A172 (cell line): ENCODE measurements around a stretch of chr3.

- RAMPAGE, long total RNA = no peak
Observed at GRCh38 chr3:70067925-70068551, 244.4 kb downstream of the MDFIC2 start.

- RAMPAGE, long total RNA = no peak
Observed at GRCh38 chr3:70811761-70812374, 499.4 kb upstream of the MDFIC2 start.

GRCh38 chr3:70956061-70956541 is 627.4 kb downstream of the FOXP1 start:
- RAMPAGE, long total RNA = no peak

GRCh38 chr3:70981504-70982137 is 601.9 kb downstream of the FOXP1 start:
- RAMPAGE, long total RNA = no peak

GRCh38 chr3:71010499-71011220 is 572.9 kb downstream of the FOXP1 start:
- RAMPAGE, long total RNA = no peak

- RAMPAGE, long total RNA = no peak
Observed at GRCh38 chr3:71047996-71048299, 535.6 kb downstream of the FOXP1 start.

DNA sequence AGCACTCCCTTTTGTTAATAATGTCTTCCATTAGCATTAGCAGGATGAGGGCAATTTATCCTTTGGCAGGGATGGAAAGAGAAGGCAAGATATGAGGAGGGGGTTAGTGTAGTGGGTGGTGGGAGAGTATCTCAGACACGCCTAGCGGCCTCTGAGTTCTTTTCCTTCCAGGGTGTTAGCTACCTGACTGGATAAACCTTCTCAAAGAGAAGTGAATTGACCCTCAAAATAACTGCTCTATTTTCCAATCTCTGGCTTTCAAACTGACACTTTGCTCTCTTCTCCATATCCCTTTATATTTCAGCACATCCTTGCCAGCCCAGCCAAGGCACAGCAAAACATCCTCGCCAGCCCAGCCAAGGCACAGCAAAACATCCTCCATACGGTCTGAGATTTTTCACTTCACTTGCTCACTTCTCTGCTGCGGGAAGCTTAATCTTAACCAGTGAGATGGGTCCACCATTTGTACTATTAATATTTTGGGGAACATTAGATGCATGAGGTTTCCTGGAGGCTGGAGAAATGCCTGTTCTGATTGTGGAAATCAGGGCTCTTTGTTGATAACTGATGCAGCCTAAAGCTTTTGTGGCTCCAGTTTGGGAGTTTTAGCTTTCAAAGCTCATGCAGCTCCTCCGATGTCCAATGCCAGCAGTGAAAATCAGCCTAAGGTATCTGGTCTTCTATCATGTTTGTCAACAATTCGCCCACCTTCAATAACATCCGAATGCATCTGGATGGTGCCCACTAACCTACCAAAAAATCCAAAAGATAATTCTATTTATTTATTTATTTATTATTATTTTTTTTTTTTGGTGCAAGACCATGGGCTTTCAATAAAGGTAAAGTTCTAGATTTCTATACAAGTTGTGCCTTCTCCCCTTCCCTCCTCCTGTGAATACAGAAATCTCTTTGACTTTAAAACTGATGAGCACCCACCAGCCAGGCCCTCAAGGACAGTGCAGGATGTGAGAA is 446.2 kb downstream of the FOXP1 start:
- RAMPAGE, long total RNA = no peak

- RAMPAGE, long total RNA = no peak
Observed at GRCh38 chr3:71219012-71219814, 364.3 kb downstream of the FOXP1 start.

GRCh38 chr3:71299129-71299759 is 284.3 kb downstream of the FOXP1 start:
- RAMPAGE, long total RNA = no peak

DNA sequence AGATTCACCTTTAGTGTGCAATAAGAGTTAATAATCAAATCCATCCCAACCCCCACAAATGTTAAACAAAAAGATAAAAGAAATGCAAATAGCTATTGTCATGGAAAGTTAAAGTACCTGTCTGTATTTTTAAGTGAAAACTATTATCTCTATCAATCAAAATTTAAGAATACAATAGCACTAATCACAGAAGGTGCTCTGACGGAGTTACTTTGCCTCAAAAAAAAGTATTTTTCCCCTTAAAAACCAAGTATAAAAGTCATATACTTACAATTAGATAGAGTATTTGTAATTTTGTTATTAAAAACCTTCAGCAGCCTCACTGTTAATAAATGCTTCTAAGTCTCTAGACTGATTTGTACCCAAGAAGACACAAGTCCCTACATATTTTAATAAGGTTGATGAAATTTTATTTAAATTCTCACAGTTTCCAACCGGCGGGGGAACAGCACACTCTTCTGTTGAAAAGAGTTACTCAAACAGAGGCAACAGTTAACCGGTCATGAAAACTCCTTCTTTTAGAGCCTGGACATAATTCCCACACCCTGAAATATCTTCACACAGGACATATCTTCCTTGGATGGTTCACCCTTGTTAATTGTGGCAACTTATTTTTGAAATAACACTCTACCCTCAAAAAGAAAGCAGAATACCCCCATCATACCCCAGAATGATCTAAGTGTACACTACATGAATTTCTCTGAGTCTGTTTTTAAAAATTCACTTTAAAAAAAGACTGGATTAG is 278.9 kb downstream of the FOXP1 start:
- RAMPAGE, long total RNA = no peak

- RAMPAGE, long total RNA = no peak
Observed at GRCh38 chr3:71416703-71417451, 166.7 kb downstream of the FOXP1 start.

DNA sequence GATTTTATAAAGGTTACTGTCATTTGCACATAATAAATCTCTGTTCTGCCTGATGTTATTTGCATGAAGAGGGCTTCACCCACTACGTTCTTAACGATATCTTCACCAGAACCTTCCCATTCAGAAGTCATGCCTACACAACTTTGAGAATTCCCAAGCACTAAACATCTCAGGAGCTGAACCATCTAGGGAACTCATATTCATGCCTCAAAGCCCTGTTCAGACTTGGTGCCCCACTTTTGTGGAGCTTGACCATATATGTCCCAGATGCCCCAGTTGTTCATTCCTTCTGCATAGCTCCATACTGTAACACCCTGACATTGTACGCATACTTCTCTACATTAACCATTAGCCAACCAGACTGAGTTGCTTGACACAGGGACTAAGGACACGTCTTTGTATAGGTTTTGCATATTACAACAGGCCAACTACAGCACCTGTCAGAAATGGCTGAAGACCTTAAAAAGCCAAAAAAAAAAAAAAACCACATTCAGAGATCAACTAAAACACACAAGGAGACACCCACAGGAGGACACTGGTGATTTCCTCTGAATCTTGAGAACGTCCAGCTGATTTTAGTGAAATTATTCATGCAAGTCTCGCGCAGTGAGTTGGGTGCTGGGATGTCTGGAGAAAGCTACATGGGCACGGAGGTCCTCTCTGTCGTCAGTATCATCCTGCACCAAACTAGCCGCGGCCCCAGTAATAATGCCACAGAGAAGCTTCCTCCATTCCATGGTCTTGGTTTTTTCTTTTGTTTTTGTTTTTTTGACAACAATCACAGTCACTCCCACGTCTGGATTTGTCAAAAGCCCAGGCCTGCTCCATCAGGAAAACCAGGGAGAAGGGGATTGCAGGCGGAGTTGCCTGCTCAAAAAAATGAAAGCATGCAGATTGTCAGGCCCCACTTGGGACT is 141.4 kb downstream of the FOXP1 start:
- RAMPAGE, long total RNA = no peak

- RAMPAGE, long total RNA = no peak
Observed at GRCh38 chr3:71462842-71463301, 120.7 kb downstream of the FOXP1 start.

DNA sequence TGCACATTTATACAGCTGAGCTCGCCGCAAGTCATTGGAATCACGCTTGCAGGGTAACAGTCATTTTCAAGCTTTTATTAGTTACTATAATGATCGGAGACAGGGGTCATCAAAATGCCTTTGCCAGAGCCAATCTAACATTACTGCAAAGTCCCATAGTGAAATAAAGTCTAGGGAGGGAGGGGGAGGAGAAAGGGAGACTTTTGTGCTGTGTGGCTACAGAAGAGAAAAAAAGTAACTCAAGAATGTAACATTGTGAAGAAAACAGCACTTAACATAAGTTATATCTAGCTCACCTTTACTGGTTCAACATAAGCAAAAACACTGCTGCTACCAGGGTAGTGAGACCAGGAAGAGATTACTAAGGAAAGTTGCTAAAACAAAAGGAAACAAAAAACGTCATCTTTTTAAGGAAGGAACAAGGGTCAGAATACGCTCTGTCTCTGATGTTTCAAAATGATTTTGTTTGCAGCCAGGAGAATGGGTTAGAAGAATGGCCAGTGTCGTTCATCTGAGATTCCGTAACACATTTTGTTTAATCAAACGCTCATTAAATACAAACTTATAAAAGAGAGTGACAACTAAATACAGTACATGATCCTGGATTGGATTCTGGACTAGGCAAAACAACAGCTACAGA is 68.0 kb downstream of the FOXP1 start:
- RAMPAGE, long total RNA = no peak

GRCh38 chr3:71580460-71581257 is 2.9 kb downstream of the FOXP1 start:
- RAMPAGE, long total RNA = no peak

- RAMPAGE, long total RNA = no peak
Observed at GRCh38 chr3:71984963-71985788, 200.2 kb upstream of the PROK2 start.

DNA sequence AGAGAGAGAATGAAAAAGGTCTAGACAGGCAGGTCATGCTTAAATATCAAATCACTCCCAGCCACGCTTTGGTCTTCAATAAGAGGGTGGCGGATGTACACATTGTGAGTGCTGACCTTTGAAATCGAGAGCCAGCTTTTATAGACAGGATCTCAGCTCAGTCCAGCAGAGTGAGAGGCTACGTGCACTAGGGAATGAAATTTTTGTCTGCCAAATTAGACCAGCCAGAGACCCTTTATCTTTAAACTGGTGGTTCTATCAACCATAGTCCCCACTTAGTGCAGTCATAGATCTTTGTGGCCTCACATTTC is 342.3 kb upstream of the PROK2 start:
- RAMPAGE, long total RNA = no peak

- RAMPAGE, long total RNA = no peak
Observed at GRCh38 chr3:72135063-72135445, 350.1 kb upstream of the PROK2 start.

DNA sequence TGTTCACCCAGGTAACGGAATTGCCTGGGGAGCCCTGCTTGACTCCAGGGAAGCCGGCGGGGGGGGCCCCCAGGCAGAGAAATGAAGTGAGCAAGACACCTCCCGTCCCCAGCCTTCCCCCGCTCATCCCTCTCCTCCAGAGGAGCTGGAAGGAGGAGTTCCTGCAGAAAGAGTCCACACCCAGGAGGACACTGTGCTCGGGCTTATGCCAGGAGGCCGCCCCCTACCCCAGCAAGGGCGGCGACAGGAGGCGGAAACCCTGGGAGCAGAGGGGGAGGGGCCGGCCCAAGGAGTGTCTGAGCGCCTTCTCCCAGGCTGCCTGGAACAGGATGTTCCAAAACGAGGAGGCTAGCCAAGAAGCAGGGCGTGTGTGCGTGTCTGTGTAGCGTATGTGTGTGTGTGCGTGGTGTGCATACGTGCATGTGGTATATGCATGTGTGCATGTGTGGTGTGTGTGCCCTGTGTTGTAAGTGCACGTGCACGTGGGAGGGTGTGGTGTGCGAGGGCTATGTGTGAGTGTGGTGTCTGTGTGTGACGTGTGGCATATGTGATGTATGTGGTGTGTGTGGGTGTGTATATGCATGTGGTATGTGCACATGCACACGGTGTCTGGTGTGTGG is 511.3 kb downstream of the SHQ1 start:
- RAMPAGE, long total RNA = no peak

DNA sequence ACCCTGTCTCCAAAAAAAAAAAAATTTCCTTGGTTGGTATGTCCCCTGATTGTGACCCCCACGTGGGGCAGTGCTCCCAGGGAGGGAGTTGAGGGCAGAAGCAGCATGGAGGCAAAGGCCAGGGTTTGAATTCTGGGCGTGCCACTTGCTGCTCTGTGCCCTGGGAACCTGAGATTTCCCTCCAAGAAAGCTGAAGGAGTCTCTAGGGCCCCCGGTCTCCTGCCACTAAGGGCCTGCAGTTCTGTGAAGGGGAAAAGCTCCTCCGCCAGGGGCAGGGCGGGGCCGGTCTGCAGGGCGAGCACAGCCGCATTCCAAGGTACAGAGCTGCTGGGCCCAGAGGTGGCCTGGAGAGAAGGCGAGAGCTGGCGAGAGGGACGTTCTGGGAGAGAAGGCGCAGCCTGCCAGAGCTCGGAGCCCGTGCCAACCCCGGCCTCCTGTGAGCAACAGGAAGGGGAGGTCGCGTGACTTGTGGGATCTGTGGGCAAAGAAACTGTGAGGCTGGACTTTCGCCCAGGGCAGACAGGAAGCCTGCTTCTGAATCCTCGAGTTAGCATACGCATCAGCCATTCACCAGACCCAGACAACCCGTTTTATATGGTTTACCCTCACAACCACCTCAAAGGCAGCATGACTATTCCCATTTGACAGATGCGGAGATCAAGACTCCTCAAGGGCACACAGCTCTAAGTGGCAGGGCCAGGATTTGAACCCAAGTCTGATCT is 500.4 kb downstream of the SHQ1 start:
- RAMPAGE, long total RNA = no peak